Metanephros (tissue), 2 donors: ENCODE data around the genes SLC37A3 and DENND11.

DNA sequence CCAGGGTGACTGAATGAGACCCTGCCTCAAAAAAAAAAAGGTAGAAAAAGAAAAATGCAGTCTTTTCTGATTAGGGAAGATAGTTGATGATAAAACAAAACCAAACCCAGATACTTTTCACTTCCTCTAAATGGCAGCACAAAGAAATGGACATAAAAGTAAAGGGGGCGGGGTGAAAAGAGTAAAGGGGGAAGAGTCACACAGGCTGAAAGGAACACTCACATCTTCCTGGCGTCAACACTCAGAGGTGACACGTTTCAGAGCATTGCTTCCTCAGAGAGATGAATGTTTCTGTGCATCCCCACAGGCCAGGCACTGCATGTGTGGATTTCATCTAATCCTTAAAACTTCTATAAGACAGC is 81.3 kb downstream of the HIPK2 start:
- RAMPAGE, long total RNA = no peak

GRCh38 chr7:139830756-139831616 is 1.9 kb downstream of the TBXAS1 start:
- RAMPAGE, long total RNA = no peak

- RAMPAGE, long total RNA = no peak
Observed at GRCh38 chr7:139844559-139845153, 15.6 kb downstream of the TBXAS1 start.

GRCh38 chr7:139860027-139860808 is 31.2 kb downstream of the TBXAS1 start:
- RAMPAGE, long total RNA = no peak

- RAMPAGE, long total RNA = no peak
Observed at GRCh38 chr7:140060235-140060841, 2.4 kb downstream of the PARP12 start.

DNA sequence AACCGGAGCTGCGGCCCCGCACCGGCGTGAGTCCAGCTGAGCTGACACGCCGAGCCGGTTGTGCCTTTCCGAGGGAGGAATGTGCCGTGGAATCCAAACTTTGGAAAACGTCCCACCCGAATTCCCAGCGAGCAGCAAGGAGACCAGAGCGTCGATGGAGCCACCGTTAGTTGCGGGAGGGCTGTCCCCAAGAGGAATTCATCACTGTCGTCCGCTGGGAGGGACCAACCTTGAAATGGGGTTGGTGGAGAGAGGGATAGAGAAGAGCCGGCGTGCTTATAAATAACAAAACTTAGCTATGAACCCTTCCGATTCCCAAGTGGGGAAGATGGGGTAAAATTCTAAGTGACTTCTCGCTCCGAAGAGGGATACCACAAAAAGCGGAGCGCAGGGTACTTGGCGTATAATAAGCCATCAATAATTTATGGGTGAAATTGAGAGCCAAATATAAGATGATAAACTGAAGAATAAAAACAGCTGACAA is 778 bp upstream of the KDM7A start:
- RAMPAGE, long total RNA = no peak

DNA sequence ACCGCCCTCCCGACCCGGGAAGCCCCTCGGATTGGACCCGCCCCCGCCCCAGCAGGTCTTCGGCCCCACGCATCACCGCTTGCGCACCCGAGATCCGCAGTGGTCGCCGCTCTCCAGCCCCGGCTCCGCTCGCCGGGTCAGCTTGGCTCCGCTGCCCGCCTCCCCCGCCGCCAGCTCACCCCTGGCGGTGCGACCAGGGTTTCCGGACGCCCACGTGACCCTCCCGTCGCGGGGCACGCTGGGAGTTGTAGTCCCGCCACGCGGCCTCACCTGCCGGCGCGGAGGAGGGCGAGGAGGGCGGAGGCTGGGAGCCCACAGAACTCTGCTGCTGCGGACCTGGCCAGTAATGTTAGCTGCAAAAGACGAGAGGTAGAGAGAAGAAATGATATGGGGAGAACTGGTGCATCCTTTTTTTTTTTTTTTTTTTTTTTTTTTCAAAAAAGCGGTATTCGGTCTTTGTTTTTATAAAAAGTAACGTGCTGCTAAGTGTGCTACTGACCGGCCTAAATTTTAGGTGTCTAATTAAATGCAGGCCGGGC is at the start of gene SLC37A3:
Gene SLC37A3 (minus strand): TSS at position 202 of the 539 bp plus-strand sequence.
- RAMPAGE, long total RNA = no peak

DNA sequence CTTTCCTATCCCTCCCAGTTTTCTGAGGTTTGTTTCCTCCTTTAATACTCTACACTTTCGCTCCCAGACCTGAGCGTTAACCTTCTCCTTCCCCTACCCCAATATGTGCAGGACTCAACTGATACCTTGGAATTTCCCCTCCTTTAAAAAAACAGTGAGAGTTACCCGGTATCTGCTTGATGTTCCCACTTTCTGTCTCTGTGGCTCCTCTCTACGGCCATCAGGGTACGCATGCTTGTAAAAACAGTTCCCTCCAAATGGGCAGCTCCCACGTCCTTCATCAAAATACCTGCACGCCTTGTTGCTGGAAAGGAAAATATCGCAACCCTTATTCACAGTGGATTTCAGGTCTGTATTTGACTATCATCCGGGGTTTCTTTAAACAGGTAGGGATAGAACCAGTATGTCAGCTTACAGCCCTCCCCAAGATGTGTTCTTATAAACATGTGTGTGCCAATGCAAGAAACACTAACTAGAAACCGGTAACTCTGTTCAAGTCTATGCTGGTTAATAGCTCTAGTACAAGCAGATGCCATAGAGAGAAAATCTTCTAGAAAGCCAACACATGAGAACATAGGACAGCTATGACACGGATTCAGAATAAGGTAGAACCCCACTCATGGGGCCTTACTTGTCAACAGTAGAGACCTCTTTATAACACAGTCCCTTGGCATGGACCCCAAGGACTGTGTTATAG is 24.2 kb downstream of the MKRN1 start:
- RAMPAGE, long total RNA = no peak

- RAMPAGE, long total RNA = no peak
Observed at GRCh38 chr7:140488507-140488822, 9.2 kb upstream of the MKRN1 start.

DNA sequence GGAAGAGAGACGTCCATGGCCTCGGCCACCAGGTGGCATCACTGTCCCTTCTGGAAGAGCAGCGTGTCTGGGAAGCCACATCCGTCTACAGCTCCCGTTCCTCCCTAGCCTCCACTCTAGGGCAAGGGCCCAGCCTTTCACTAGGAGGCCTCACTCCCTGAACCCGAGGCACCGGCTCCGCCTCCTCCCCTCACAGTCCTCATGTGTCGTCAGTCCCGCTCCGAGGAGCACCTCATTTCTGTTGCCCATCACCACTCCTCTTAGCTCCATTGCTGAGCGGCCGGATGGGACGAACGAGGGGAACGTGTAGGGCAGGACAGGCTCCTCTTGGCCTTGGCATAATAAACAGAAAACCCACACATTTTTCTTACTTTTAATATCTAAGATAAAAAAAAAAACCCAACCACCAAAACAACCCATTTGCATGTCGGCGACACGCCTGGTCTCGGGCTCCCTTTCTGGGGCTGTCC is 38.8 kb upstream of the MKRN1 start:
- RAMPAGE, long total RNA = no peak

DNA sequence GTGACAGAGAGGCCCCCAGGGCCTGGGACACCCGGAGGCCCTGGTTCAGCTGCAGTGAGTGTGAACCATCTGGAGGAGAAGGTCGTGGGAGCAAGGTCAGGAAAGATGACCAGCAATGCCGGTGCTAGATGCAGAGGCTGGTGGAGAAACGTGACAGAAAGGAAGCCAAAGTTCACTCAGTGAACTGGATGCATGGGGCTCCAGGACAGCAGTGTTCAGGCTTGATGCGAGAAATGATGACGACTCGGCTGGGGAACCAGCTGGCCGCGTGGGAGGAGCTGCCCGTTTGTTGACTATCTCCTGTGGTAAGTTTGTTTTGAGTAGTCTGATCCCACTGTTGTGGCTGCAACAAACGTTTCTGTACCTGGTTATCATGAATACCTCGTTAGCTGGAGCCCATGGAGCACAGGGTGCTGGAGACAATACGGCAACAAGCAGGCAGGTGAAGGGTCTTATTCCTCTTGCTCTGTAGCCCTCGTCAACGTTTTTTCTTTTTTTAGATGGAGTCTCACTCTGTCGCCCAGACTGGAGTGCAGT is 54.2 kb upstream of the MKRN1 start:
- RAMPAGE, long total RNA = no peak

DNA sequence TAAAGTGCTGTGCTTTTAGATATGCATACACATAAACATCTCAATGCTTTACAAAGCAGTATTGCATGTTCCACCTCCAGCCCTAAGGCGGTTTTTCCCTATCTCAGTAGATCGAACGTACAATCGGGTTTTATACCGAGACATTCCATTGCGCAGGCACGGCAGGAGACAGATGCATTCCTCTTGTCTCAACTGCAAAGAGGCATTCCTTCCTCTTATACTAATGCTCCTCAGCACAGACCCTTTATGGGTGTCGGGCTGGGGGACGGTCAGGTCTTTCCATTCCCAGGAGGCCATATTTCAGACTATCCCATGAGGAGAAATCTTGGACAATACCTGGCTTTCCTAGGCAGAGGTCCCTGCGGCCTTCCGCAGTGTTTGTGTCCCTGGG is 74.0 kb upstream of the MKRN1 start:
- RAMPAGE, long total RNA = no peak

GRCh38 chr7:140607455-140608107 is 33.0 kb downstream of the DENND2A start:
- RAMPAGE, long total RNA = no peak

GRCh38 chr7:140625993-140627205 is 14.2 kb downstream of the DENND2A start:
- RAMPAGE, long total RNA = no peak

- RAMPAGE, long total RNA = no peak
Observed at GRCh38 chr7:140637284-140637735, 3.3 kb downstream of the DENND2A start.

DNA sequence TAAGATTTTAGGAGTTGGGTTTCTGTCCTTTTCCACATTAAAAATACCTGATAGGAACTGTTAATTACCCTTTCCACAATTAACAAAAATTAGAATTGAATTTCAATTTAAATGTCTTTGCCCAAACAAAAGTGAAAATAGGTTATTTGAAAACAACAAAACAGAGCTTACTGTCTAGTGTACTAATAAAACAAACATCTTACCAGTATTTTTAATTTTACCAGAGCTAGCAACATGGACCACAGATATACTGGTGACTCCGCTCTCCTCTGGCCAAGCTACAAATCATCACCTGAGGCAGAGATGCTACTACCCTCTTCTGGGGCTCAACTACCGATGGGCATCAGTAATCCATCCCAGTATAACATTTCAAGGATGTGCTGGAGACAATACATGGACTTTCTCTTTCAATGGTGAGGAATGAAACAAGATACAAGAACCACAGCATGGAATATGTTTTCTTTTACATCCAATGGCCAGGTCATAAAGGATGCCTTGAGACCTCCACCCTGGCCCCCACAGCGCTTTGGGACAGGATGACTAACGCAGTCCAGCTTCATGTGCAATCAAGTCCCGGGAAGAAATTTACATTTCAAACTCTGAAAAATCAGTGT is 24.9 kb downstream of the NDUFB2 start:
- RAMPAGE, long total RNA = no peak

- RAMPAGE, long total RNA = no peak
Observed at GRCh38 chr7:141461889-141462506, 89.2 kb upstream of the AGK start.

GRCh38 chr7:141661582-141662657 is 40.0 kb downstream of the DENND11 start:
- RAMPAGE, long total RNA = no peak

DNA sequence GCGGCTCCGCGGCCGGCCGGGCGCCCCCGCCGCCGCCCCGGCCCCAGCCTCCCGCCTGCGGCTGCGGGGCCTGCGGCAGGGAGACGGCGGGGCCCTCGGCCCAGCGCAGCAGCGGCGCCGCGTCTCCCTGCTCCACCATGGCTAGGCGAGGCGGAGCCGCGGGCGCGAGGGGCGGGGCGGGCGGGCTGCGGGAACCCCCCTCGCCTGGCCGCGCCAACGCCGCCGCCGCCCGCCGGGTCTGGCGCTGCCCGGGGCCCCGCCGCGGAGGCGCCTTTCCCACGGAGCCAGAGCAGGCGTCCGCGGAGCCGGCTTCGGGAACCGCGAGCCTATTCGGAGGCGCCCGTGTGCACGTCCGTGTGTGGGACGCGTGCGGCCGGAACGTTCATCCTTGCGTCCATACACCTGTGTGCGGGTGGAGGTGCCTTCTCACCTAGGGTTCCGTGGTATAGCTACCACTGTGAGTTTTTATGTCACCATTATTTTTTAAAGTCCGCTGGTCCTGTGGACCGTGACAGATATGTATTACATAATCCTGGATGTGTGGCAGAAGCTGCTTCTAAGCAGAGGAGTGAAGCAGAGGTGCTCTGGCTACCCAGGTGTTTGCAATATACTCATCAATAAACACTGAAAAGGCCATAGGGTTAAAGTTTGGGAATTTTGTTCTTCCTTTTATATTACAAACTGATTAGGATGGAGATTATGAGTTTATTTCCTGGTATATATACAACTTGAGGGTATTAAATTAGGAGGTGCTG is at the start of gene DENND11:
Gene DENND11 (minus strand): TSS at position 152 of the 755 bp plus-strand sequence.
- RAMPAGE, long total RNA = no peak

GRCh38 chr7:142528802-142529477 is 220.3 kb upstream of the PRSS1 start:
- RAMPAGE, long total RNA = no peak